ReNcell CX (cell line): ENCODE measurements around a stretch of chr6.

- PRO-cap = no peak
These were observed 6.7 kb downstream of the TENT5A start for GRCh38 chr6:81745692-81746325.

GRCh38 chr6:81894857-81895280 lies 142.4 kb upstream of the TENT5A start:
- PRO-cap = no peak

GRCh38 chr6:81934247-81934771 lies 181.8 kb upstream of the TENT5A start:
- PRO-cap = no peak

DNA sequence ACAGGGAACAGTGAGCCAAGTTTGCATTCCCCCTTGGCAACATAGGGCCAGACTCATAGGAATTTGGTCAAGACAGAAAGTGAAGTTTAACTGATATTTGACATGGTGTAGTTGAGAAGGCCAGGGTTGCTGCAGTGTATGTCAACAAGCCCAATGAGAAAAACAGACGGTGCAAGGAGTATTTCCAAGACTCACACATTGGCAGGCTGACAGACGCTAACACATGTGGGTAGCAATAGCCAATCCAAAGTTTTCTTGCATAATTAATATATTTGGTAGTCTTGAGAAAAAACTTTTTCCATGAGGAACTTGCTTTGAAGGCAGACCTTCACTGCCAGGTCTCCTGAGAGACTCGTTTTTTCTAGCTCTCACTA lies 213.8 kb downstream of the IBTK start:
- PRO-cap = no peak

DNA sequence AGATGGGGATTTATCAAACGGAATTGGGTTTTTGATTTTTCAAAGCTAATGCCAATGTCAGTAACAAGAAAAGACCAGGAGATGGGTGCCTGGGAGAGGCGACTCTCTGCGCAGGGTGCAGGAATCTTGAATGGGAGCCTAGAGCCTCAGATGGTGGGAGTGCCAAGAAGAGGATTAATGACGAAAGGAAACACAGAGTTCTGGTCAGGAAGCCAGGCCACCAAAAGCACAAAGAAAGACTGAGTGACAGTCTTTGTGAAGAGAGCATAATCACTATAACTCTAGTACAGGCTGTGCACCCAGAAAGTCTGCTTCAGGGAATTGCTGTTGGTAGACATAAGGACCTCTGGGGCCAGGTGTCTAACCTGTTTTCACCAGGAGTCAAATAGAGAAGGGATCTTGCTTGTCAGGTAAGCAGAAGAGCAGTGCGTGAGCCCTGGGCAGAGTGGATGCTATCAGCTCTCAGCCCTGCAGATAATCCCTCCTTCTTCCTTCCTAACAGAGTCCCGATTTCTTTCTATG lies 347.9 kb downstream of the TPBG start:
- PRO-cap = no peak

DNA sequence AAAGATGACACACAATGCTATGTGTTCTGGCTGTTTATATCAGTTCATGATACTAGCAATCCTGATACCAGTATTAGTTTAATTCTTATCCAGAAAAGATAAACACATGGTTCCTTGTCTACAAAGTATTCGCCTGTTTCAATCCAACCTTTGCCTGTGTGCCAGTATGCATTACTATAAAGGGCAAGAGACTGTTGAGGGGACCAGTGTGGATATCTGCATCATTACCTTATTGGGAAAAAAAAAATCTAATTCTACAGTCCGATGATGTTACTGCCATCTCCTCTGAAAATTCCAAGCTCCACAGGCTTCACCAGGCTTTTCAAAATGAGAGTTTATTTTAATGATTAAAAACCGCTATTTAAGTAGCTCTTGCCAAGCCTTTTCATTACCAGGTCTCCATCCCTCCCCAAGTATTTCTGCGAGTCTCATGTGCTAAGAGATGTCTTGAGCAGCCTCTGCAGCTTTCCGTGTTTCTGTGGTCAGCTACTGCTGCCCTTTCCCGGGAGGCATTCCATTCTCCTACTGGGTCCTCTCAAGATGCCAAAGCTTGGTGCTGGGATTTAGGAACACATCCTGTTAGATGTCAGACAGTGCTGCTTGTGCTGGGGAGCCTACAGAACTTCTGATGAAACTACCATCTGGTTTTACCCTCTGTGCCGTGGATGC lies 4.1 kb downstream of the RWDD2A start:
- PRO-cap = no peak

DNA sequence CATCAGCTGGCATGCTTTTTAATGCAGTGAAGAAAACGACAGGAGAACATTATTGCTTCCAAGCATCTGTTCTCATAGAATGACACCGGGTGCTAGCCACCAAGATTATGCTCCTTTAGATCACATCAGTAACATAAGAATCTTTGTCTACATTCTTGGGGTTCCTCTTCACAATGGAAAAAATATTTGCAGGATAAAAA lies 29.0 kb downstream of the RWDD2A start:
- PRO-cap = no peak

DNA sequence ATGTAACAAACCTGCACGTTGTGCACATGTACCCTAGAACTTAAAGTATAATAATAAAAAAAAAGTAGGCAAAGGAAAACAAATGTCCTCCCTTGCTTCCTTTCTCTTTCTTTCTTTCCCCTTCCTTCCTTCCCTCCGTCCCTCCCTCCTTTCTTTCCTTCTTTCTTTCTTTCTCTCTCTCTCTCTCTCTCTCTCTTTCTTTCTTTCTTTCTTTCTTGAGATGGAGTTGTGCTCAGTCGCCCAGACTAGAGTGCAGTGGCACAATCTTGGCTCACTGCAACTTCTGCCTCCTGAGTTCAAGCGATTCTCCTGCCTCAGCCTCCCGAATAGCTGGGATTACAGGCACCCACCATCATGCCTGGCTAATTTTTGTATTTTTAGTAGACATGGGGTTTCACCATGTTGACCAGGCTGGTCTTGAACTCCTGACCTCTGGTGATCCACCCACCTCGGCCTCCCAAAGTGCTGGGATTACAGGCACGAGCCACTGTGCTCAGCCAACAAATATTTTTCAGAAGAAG lies 108.0 kb downstream of the RWDD2A start:
- PRO-cap = no peak

DNA sequence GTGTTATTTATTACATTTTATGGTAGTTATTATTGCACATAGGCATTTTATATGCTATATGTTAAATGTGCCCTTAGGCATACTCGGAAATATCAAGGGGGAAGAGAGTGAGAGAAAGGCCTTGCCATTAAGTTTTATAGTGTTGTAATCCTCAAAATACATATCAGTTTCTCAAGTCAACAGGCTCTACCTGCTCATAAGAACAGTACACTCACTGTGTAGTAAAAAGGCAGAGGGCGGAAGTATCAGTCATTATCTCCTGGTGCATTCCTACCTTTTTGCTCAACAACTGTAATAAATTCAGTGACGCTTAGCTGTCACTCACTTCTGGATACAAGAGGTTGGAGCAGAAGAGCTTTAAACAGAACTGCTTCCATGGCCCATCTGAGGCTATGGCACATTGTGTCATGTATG lies 33.9 kb upstream of the ME1 start:
- PRO-cap = no peak

DNA sequence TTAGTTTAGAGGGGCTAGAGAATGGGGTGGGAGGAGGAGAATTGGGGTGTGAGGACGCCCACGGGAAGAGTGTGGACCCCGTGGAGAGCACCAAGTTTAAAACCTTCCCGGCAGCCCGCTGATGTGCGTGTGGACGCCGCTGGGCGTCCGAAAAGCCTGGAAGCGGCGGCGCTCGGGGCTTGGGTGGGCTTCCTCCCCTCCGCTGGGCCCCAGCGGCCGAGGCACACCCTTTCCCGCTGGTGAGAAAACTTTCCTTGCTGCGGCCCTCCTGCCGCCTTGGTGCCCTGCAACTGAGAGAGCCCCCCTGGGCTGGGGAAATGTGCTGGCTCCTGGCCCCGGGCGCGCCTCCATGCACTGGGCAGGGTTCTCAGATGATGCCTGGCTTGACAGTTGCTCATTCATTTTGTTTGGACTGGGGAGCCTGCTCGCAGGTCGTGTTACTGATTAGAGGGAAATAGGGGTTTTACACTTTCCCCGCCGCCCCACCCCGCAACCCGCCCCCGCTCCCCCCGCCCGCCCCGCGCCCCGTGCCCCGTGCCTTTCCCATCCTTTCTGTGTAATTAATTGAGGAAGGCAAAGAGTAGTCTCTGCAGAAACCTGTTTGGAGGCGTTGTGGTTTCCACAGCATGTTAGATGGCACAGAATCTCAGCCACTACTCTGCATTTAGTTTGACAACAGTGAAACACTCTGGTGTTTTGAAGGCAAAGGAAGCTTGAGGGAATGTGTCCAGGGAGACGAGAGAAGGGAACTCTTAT lies 600 bp downstream of the MRAP2 start:
- PRO-cap = no peak

GRCh38 chr6:84768263-84769328 lies 4.2 kb upstream of the TBX18 start:
- PRO-cap = no peak

DNA sequence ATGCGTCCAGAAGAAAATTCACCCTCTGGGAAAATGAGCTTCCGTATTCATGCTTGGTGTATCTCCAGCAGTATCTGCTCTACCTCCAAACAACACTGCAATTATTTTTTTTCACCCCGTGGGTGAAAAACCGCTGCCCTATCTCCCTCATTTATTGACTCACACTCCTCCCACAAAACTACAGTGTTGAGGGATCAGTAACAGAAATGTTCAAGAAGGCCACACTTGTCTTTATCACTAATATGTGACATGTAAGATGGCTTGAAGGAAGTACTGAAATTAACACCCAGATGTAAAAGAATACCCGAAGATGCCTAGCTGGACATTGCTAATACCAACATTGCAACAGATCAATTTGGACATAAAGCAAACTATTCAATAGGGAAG lies 4.9 kb upstream of the TBX18 start:
- PRO-cap = no peak

DNA sequence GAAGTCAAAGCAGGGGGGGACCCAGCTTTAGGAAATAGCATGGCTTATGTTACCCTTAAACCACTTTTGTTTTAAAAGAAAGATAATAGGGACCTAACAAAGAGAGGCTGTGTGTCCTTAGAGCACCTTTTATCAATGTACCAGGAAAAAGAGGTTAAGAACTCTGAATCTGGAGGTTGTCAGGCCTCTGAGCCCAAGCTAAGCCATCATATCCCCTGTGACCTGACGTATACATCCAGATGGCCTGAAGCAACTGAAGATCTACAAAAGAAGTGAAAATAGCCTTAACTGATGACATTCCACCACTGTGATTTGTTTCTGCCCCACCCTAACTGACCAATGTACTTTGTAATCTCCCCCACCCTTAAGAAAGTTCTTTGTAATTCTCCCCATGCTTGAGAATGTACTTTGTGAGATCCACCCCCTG lies 45.8 kb upstream of the NT5E start:
- PRO-cap = no peak

DNA sequence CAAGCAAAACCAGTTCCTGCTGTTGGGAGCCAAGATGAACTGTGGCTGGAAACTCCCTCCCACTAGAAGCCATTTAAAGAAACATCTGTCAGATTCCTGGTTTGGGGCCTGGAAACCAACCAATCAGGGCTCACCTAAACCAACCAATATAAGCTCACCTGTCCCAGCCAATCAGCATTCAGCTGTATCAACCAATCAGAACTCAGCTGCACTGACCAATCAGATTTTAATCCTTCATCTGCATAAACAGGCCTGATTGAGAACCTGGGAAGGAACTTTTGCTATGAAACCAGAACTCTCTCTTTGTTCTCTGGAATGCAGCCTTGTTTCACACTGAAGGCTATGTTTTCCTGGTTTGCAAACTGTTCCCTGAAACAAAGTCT lies 42.4 kb downstream of the SNX14 start:
- PRO-cap = no peak

- PRO-cap = no peak
These were observed 178 bp downstream of the SYNCRIP start for GRCh38 chr6:85642662-85642754.

DNA sequence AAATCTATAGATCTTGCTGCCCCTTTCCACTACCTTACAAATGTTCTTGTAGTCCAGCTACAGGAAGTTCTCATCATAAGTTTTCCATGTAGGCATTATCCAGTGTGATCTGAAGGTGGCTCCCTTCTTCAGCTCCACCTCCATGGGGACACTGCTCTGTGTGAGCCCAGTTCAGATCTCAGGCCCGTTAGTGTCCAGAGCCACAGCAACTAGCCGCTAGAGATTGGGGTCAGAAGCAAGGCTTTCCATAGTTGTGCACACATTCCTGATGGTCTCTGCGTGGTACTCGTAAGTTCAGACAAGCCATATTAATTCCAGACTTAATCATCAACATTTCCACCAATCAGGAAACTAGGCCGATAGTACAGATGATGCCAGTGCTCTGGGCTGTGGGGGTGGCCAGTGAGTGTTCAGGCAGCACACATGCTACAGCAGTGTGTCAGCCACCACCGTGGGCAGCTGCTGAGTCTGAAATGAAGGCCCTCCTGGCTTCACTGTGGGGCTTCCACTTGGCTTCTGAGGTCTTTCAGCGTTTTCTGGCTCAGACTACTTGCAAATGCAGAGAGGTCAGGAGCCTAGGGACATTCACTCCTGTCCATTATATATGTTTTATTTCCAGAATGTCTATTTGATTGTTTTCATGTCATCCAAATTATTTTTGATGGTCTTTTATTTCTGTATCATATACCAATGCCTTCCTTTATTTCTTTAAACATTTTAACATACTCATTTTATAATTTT lies 17.6 kb upstream of the SYNCRIP start:
- PRO-cap = bidirectional peak, plus-strand start at position 455 of the sequence, minus-strand start at position 275 of the sequence

DNA sequence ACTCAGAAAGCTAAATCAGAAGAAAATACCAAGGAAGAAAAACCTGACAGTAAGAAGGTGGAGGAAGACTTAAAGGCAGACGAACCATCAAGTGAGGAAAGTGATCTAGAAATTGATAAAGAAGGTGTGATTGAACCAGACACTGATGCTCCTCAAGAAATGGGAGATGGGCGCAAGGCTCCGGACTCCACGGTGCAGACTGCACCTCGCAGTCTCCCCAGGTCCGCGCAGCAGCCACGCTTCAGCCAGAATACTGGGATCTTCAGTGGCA lies 40.1 kb upstream of the HTR1E start:
- PRO-cap = no peak

- PRO-cap = bidirectional peak, plus-strand start at chr6:87156359, minus-strand start at chr6:87156181
These were observed 767 bp downstream of the ZNF292 start for GRCh38 chr6:87155831-87156832.

- PRO-cap = no peak
These were observed 26.9 kb downstream of the ZNF292 start for GRCh38 chr6:87182128-87182878.

DNA sequence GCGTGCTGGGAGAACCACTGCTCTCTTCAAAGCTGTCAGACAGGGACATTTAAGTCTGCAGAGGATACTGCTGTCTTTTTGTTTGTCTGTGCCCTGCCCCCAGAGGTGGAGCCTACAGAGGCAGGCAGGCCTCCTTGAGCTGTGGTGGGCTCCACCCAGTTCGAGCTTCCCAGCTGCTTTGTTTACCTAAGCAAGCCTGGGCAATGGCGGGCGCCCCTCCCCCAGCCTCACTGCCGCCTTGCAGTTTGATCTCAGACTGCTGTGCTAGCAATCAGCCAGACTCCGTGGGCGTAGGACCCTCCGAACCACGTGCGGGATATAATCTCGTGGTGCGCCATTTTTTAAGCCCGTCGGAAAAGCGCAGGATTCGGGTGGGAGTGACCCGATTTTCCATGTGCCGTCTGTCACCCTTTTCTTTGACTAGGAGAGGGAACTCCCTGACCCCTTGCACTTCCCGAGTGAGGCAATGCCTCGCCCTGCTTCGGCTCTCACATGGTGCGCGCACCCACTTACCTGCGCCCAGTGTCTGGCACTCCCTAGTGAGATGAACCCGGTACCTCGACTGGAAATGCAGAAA lies 365 bp downstream of the GJB7 start:
- PRO-cap = no peak